Hair follicle dermal papilla cell (primary cell): Measurements from ENCODE around the gene PARD3.

DNA sequence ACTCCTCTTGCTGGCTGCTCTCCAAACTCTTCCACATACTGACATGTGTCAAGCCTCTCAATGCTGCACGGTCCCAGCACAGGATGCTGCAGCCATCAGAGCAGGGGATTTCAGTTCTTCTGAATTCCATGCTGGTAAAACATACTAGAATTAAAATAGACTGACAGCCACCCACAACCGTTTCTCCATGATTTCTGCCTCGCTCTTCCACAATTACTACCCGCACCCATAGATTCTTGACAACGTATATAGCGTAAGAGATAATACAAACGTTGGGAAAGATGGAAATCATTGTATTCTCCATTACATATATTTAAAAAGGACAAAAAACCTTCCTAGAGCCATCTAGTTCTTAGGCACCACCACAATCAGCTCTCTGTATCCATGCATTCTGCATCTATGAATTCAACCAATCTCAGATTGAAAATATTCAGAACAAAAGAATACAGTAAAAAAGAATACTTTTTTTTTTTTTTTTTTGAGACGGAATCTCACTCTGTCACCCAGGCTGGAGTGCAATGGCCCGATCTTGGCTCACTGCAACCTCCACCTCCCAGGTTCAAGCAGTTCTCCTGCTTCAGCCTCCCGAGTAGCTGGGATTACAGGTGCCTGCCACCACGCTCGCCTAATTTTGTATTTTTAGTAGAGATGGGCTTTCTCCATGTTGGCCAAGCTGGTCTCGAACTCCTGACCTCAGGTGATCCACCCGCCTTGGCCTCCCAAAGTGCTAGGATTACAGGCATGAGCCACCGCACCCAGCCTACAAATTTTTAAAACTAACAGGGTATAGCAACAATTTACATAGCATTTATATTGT, 206.8 kb downstream of the PARD3 start:
- CAGE, long polyA plus RNA = no peak

- CAGE, long polyA plus RNA = no peak
These were observed 155.4 kb downstream of the PARD3 start for GRCh38 chr10:34659601-34660245.

GRCh38 chr10:34789777-34790191, 25.3 kb downstream of the PARD3 start:
- CAGE, long polyA plus RNA = no peak

DNA sequence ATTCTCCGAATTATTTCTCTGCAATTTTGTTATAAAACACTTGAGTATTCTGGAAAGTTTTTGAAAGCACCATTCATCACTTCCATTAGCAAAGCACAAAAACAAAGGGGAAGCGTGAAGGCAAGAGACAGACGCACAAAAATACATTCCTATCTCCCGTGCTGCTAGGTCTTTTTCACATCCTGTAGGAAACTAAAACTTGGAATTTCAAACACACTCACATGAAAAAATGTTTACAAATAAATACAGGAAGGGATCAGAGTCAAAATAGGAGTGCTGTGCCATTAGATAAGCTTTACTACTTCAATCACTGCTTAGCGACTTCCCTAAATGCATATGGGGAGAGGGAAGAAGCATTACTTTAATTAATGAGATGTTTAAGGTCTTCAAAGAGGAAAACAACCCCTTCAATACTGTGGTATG, 14.1 kb downstream of the PARD3 start:
- CAGE, long polyA plus RNA = no peak

- CAGE, long polyA plus RNA = no peak
These were observed 1.2 kb downstream of the PARD3 start for GRCh38 chr10:34813657-34814500.

DNA sequence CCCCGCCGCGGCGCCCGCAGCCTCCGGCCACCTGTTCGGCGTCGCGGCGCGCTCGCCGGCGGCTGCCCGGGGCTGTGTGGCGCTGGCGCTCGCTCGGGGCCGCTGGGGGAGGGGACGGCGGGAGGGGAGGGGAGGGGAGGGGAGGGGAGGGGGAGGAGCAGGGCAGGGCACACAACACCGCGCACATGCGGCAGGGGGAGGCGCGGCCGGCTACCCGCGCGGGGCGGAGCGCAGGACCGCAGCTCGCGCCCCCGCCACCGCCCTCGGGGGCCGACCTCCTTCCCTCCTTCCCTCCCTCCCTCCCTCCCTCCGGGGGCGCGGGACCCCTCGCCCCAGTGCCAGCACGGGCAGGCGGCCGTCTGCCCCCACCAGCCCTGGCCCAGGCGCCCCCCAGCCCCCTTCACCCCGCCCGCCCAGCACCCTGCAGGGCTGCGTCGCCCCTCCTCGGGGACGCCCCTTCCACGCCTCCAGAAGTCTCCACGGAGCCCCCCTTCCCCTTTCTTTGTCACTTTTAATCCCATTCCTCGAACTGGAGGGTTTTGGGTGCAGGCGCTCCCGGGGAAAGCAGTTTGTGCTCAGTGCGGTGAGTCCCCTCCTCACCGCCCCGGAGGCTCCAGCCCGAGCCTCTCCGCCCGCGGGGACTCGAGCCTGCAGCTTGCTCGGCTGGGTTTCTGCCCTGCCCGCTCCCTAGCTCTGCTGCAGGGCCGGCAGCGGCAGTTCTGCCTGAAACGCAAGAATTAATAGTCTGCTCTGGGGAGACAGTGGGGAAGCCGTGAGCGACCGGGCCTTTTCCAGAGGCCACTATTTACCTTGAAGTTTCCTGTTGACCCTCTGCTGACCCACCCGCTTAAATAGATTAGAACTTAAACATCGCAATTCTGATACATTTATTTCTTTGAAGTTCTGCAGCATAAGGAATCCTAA, at the start of gene PARD3:
TSS of gene PARD3 (minus strand) at position 78 of the 924 bp plus-strand sequence.
- CAGE, long polyA plus RNA = no peak

DNA sequence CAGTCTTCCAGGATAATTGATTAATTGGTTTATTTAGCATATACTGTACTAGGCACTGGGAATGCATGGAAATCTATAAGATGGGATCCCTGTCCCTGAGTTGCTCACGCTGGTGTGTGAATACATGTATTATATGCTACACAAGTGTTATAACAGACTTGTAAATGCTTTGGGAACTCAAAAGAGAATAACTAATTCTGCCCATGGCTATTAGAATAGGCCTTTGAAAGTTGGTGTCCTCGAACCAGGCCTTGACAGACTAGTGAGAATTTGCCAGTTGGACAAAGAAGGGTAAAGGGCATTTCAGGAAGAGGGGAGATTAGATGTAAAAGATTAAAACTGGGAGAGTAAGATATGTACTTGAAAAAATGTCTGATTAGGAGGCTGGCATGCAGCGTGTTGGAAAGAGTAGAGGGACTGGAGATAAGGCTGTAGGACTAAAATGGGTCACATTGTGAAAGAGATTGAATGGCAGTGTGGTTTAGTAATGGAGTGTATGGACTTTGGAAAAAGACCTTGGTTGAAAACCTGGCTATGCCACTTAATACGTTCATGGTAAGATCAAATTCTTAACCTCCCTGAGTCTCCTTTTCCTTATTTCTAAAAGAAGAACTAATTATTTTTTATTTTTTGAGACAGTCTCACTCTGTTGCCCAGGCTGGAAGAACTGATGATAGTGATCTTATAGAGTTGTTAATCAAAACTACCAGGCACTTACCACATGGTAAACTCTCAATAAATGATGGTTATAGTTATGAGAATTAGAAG, 14.0 kb downstream of the CREM start:
- CAGE, long polyA plus RNA = no peak

DNA sequence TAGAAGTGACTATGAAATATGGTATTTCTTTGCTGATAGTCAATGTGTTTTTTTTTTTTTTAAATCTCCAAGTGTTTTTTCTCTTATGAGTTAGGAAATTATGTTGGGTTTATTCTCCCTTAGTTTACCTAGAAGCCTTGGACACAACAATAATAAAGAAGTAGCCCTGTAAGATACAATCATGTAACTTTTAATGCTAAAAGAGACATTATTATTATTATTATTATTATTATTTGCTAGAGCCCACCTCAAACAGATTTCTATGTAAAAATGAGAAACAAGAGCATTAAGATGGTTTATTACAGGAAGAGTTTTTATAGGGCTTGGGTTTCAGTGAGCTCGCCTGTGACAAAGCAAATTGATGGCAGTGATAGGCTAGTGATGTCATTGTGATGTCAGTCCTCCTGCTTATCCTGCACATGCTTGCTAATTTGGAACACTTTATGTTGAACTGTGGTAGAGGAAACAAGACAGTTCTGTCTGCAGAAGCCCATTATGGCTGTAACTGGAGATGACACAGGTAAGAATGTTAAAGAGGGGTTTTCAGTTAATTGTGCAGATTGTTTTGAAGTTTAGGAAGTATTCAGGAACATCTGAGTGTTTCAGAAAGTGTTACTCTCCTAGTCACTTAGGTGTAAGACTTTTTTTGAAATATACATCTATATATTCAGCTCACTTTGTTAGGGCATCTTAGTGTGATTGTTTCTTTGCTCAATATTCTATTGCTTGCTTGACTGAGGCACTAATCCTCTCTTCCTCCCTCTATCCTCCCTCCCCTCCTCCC, 68.2 kb downstream of the CREM start:
- CAGE, long polyA plus RNA = no peak

- CAGE, long polyA plus RNA = no peak
These were observed 81.8 kb downstream of the CREM start for GRCh38 chr10:35208463-35208752.

GRCh38 chr10:35315871-35316622, 20.3 kb upstream of the CCNY start:
- CAGE, long polyA plus RNA = no peak

DNA sequence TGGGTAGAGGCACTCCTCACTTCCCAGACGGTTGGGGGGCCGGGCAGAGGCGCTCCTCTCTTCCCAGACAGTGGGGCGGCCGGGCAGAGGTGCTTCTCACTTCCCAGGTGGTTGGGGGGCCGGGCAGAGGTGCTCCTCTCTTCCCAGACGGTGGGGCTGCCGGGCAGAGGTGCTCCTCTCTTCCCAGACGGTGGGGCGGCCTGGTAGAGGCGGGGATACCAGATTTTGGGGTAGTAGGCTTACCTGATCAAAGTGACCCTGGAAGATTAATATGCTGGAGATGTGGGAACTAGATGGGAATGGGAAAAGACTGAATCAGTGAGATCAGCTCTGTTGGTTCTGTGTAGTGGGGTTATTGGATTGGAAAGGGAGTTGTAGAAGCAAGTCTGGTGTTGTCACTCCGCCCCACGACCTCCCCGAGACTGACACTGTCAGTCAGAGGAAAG, 27.0 kb downstream of the CCNY start:
- CAGE, long polyA plus RNA = no peak

DNA sequence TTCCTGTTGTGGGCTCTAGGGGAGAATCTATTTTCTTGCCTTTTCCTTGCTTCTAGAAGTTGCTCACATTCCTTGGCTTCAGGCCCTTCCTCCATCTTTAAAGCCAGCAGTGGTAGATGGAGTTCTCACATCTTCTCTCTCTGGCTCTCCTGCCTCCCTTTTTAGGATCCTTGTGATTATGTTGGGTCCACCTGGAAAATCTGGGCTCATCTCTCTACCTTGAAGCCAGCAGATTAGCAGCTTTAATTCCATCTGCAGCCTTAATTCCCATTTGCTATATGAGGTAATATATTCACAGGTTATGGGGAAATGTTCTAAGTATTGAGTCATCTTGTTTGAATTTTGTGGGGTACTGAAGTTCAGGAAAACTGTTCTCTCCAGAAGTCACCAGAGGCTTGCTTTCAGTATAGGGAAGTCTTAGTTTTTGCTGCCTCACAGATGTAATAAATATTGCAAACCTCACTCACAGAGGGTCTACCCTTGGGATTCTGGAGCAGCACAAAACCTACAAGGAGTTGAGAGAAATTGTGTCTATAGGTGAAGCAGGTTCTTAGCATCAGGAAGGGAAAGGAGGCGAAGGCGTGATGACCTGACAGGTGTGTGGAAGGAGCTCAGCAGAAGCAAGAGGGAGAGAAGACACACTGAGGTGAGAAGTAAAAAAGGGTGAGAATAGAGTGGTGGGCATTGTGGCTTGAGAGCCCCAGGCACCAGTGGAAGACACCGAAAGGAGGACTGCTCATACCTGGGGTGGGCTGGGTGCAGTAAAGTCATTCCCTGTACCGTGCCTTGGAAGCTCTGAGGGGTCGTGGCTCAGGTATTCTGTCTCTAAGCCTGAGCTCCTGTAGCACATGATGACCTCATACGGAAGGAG, 39.2 kb downstream of the CCNY start:
- CAGE, long polyA plus RNA = no peak

- CAGE, long polyA plus RNA = no peak
These were observed 71.3 kb downstream of the CCNY start for GRCh38 chr10:35407467-35408155.

DNA sequence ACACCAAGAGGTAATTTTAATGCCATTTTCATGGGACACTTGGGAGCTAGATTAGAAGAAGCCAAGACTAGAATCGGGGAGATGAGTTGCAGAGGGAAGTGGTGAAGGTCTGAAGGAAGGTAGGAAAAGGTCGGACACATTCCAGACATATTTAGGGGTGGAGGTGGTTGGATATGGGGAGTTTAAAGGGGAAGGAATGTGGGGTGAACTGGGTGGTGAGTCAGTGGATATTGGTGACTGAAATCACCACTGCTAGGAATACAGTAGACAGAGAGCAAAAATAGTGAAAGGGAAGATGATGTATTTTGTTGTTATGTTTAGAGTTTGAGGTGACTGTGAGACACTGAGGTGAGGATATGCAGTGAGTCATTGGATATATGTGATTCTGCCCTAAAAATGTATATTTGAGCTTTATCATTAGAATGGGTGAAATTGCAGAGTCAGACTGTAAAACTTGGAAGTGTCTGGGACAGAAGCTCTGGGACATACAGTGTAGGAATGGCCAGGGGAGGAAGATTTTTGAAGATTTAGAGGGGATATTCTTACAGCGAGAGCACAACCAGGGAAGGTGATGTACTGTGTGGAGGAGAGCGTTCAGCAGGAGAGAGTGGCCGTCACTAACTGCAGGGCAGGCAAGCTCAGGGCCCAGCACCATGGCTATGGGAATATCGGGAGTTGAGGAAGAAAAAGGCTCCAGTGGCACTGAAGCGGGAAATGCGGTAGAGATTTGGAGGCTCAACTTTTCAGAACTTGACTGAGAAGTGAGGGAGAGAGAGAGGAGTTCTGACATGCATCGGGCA, 77.0 kb downstream of the CCNY start:
- CAGE, long polyA plus RNA = no peak

DNA sequence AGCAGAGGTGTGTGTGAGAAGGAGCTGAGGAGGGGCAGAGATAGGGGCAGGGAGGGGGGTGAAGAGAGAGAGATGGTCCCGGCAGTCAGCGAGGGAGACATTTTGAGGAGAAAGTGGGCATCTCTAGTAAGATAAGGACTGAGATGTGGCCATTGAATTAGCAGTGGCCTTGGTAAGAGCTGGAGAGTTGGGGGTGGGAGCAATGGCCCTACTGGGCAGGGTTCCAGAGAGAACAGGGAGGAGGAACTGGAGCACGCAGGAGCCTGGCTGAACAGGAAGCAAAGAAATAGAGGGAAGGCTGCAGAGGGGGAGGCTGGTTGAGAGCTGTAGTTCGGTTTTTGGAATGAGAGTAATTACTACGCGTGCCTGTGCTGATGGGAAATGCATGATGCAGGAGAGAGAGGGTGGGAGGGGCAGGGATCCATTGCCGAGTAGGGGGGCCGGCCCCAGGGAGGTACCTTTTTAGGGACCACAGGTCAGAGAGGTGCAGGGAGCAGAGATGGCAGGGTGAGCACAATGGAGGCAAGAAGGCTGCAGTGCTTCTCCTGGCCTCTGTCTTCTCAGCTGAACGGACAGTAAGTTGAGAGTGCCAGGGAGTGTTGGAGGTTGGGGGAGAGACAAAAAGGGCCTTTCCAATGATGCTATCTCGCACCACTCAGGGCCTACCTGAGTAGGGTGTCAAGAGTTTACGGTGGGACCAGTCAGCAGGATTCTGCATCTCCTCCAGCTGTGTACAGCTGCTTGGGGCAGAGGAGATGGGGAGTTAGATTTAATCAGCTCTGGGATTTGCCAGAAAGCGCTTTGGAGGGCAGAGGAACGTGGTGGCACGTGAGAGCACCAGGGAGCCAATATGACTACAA, 113.2 kb downstream of the CCNY start:
- CAGE, long polyA plus RNA = no peak

GRCh38 chr10:35643647-35644371, 1.7 kb upstream of the FZD8 start:
- CAGE, long polyA plus RNA = no peak

GRCh38 chr10:36450236-36450897, 675.0 kb upstream of the ANKRD30A start:
- CAGE, long polyA plus RNA = no peak

DNA sequence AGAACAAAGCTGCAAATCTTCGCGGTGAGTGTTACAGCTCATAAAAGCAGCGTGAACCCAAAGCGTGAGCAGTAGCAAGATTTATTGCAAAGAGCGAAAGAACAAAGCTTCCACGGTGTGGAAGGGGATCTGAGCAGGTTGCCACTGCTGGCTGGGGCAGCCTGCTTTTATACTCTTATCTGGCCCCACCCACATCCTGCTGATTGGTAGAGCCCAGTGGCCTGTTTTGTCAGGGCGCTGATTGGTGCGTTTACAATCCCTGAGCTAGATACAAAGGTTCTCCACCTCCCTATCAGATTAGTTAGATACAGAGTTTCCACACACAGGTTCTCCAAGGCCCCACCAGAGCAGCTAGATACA, 391.5 kb upstream of the ANKRD30A start:
- CAGE, long polyA plus RNA = no peak

DNA sequence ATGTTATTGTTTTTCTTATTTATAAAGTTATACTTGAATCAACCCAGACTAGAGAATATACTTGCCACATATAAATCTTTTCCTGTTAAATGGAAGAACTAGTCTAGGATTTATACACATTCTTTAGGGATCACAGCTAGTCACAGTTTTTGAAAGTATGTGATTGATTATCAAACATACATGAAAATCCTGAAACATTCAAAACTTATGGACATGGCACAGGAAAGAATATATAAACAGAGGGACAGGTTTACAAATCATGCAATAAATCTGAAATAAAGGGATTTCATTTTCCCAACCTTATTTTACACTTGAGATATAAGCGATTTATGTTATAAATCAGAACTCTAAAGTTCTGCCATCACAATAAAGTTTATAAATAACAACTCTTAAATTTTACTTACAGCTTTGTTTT, 98.8 kb upstream of the ANKRD30A start:
- CAGE, long polyA plus RNA = no peak

- CAGE, long polyA plus RNA = no peak
These were observed 12.5 kb downstream of the ZNF37A start for GRCh38 chr10:38106538-38107119.